Breast epithelium (tissue), 2 donors: ENCODE measurements around a stretch of chr3.

- PRO-cap: no peak
- RAMPAGE, long total RNA, 2 experiments: no peak in any of the 2 experiments
Observed at GRCh38 chr3:72309563-72310459, 524.9 kb upstream of the PROK2 start.

GRCh38 chr3:72318341-72318960 is 529.8 kb downstream of the SHQ1 start:
- PRO-cap: no peak
- RAMPAGE, long total RNA, 2 experiments: no peak in any of the 2 experiments

GRCh38 chr3:72336871-72337490 is 511.3 kb downstream of the SHQ1 start:
- PRO-cap: no peak
- RAMPAGE, long total RNA, 2 experiments: no peak in any of the 2 experiments

DNA sequence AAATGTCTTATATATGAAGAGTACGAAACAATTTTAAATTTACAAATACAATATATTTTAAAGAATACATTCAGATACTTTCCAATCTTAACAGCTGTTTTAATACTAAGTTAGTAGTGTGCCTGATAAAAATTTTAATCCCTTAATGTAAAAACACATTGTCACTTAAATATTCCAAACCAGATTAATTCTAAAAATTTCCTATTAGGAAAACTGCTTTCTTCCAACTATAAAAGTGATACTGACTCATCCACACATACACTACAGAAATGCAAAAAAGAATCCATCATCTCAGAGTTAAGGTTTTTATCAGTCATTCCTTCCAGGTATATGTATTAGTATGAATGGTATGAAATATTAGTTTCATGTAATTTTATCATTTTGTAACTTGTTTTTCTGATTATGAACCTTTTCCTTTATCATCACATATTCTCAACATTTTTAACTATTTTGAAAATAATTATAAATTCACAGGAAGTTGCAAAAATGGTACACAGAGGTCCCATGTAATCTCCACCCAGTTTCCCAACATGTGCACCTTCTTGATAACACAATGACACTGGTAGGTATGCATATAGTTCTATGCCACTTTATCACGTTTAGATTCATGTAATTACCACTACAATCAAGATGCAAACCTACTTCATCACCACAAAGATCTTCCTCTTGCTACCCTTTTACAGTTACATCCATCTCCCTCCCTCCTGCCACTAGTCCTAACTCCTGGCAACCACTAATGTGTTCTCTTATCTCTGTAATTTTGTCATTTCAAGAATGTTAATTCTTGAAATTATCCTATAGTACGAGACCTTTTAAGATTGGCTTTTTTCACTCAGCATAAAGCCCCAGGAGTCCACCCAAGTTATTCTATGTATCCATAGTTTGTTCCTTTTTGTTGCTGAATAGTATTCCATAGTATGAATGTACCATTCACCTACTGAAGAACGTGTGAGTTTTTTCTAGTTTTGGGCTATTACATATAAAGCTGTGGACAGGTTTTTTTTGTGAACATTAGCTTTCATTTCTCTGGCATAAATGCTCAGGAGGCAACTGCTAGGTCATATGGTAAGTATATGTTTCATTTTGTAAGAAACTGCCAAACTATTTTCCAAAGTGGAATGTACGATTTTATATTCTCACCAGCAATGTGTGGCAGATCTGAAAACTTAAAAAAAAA is 413.9 kb downstream of the SHQ1 start:
- PRO-cap: no peak
- RAMPAGE, long total RNA, 2 experiments: no peak in any of the 2 experiments

GRCh38 chr3:72447371-72448147 is 400.7 kb downstream of the SHQ1 start:
- PRO-cap: no peak
- RAMPAGE, long total RNA, 2 experiments: no peak in any of the 2 experiments

DNA sequence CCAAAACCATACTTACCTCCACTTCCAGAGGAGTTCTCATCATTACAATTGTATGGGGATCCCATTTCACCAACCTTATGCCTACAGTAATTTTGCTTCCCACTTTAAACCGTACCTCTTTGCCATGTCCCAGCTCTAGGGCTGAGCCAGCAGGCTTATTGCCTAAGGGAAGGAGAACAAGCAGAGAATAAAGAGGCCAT is 357.3 kb downstream of the SHQ1 start:
- PRO-cap: no peak
- RAMPAGE, long total RNA, 2 experiments: no peak in any of the 2 experiments

GRCh38 chr3:72746279-72746705 is 102.0 kb downstream of the SHQ1 start:
- PRO-cap: no peak
- RAMPAGE, long total RNA, 2 experiments: no peak in any of the 2 experiments

DNA sequence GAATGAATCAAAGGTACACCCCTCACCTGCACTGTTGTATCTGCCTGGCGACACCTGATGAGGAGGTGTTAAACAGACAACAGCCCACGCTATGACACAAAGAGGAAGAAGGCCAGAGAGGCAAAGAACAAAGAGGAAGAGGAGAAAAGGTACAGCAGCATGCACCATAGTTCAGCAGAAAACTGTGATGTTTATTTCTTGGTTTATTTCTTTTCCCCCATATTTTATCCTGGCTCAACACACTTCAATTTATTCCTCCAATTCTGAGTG is 26.7 kb downstream of the SHQ1 start:
- PRO-cap: no peak
- RAMPAGE, long total RNA, 2 experiments: no peak in any of the 2 experiments

DNA sequence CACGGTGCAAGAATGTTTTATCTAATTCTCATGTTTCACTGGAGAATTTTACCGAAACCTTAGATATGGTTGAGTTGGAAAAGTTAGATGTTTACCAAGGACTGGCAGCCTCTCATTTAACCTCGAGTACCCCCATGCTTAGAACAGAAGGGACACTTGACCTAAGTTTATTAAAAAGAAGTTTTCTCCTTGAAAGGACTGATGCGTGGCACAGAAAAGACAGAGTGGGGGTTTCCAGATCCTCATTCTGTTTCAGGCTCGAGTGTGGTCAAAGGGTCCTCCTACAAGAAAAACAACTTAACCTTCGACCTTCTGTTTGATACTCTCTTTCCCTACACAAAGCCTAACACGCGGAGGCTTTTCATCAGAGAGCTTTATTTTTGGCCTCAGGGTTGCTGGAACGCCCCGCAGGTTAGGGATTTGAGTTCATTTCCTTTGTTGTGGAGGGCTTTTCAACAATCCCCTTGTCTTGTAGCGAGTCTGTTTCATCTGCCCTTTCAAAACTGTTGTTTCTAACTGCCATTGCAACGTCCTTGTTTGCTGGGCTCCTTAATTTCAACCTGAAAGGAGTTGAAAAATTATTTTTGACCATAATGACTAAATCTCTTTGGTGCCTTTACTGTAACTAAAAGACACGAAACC is 1.1 kb downstream of the GXYLT2 start:
- PRO-cap: no peak
- RAMPAGE, long total RNA, 2 experiments: no peak in any of the 2 experiments

DNA sequence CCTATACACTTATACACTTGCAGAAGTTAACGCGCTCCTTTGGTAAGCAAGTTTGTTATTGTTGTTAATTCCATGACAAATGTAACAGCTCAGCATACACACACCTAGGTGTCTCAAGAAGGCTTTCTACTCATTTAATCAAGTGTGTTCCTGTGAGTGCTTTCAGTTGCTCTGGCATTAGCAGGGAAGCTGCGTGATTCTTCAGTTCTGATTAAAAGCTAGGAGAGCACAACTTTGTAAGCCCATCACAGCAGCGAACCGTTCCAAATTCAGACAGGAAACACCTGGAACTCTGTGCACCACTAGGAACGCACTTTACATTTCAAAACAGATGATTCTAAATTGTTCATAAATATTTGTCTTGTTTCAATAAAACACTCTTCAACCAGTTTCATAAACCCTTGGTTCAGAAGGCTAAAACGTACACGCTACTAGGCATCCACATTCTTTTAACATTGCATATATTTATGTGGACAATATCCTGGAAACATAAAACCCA is 112.7 kb downstream of the PDZRN3 start:
- PRO-cap: no peak
- RAMPAGE, long total RNA, 2 experiments: no peak in any of the 2 experiments

DNA sequence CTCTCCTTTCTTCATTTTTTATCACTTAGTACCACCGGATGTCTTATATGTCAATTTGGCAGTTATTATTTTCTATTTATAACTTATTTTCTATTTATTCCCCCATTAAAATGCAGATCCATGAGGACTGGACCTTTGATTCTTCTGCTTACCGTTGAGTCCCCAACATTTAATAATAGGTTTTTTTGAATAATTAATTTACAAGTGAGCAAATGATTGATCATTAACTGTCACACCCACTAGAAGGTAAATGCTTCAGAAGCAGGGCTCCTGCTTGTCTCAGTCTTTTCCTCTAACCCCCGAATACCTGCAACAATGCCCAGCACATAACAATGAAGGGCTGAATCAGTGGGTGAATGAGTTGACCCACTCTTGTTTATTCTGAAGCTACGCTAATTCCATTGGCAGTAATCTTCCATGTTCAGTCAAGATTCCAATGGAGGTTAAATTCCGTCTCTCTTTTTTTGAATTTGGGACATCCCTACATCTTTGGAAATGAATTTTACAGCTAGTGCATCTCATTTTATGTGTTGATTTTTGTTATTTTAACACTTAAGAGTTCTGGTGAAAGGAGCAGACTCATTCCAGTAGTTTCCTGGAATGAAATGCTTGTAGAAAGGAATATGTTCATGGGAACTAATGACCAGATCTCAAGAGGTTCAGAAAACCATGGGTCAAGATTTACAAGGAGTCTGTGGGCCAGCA is 90.7 kb downstream of the PDZRN3 start:
- PRO-cap: no peak
- RAMPAGE, long total RNA, 2 experiments: no peak in any of the 2 experiments

DNA sequence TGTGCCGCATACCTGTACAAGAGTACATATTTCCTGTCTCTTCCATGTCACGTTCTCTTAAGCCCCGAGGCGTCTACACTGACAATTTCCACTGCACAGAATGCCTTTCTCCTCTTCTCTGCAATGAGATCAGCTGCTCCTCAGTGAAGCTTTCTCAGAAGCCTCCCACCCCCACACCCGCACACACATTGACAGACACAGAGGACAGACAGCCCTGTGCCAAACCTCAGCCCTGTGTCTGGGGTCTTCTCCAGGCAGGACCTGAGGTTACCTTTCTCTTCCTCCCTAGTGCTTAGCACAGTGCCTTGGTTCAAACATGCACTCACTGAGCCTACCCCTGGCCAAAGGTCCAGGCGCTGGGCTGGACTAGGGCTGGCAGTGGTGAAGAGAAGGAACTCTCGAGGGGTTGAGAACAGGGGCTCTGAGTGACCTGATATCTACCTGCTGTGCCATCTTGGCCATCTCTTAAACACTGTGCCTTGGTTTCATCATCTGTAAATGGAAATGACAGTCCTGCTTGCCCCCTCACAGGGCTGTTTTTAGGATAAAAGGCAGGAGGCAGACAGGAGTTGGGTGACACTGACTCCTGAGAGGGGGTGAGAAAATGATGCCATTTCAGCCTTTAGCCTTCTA is 55.2 kb downstream of the PDZRN3 start:
- PRO-cap: no peak
- RAMPAGE, long total RNA, 2 experiments: no peak in any of the 2 experiments

- PRO-cap: no peak
- RAMPAGE, long total RNA, 2 experiments: no peak in any of the 2 experiments
Observed at GRCh38 chr3:73658719-73659466, 34.2 kb upstream of the PDZRN3 start.

- PRO-cap: no peak
- RAMPAGE, long total RNA, 2 experiments: no peak in any of the 2 experiments
Observed at GRCh38 chr3:73727016-73727458, 102.3 kb upstream of the PDZRN3 start.

DNA sequence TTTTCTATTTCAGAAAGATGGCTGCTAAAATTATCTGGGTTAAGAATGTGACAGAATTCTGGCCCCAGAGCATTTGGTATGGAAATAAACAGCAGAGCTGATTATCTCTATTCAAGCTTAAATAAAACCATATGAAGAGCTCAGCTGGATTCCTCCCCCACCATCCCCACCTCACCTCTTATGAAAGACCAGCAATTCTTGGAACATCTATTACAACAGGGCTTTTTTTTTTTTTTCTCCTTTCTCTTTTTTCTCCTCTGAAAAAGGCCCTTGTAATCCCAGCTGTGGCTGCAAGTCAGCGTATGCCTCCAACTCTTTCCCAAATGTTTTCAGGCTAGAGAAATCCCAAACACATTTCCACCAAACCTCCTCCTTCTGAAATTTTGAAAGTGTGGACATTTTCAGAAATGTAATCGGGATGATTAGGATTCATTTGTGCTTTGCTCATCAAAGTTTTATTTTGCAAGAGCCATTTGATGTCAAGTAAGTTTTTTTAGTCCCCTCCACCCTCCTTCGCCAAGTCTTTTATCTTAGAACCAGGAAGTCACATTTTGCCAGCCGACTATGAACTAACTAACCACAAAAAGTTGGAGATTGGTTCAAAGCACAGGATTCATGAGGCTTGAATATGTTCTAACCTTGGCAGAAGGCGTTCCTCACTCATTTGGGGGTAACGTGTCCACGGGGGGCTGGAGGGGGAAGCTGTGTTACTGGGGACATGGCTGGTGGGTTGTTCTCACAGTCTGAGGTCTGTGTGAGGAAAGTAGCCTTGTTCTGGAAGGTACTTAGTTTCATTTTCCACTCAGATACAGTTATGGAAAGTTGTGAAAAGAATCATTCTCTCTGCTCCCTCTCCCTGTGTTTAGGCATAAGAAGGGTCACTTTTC is 142.1 kb upstream of the PDZRN3 start:
- PRO-cap: no peak
- RAMPAGE, long total RNA, 2 experiments: no peak in any of the 2 experiments

DNA sequence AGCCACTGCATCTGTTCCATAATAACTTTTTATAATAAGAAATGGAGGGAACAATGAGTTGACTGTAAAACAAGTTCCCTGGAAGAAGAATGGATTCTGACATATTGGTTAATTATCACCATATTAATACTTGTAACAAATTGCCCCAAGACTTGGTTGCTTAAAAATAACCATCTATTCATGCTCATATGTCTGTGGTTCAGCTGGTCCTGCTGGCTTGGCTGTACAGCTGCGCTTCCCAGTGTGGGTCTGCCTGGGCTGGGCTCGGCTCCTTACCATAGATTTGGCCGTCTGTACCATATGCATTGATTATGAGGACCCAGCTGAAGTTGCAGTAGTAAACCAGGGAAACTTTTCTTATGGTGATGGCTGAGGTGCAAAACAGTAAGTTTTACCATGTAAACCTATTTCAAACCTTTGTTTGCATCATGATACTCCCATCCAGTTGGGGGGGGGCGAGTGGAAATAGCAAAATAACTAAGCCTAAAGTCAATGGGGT is 15.3 kb upstream of the CNTN3 start:
- PRO-cap: no peak
- RAMPAGE, long total RNA, 2 experiments: no peak in any of the 2 experiments

- PRO-cap: no peak
- RAMPAGE, long total RNA, 2 experiments: no peak in any of the 2 experiments
Observed at GRCh38 chr3:75361981-75362472, 302.1 kb upstream of the FRG2C start.

DNA sequence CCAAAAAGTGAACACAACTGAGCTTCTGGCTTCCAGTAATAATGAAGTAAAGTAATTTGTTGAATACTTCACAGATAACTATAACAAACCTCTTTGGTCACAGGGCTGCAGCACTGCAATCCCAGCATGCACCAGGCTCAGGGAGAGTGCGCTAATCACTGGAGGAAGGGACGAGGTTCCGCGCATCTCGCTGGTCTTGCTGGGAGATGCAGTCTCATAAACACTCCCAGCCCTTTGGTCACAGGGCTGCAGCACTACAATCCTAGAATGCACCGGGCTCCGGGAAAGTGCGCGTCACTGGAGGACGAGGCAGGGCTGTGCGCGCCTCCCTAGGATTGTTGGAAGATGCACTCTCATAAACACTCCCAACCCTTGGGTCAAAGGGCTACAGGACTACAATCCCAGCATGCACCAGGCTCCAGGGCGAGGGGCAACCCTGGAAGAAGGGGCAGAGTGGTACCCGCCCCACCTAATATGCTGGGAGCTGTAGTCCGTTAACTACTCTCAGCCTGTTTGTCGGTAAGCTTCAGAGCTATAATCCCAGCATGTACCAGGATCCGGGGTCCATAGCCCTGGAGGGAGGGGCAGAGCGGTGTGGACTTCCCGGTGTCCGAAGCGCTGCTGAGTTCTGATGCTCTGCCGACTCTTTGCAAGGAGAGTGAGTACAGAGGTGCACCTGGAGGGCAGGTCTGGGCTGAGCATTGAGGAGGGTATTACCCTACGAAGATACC is 23.0 kb upstream of the FRG2C start:
- PRO-cap: unidirectional peak, plus-strand start at position 297 of the sequence
- RAMPAGE, long total RNA, 2 experiments: no peak in any of the 2 experiments

DNA sequence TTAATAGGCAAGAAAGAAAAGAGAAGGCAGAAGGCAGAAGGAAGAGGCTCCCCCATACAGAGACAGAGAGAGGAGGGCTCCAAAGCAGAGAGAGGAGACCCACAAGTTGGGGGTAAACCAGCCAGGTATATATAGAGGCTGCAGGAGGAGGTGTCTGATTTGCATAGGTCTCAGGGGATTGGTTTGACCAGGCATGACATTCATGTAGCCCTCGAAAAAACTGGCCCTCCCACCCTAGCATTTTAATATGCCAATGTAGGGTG is 1028.2 kb downstream of the ROBO2 start:
- PRO-cap: no peak
- RAMPAGE, long total RNA, 2 experiments: no peak in any of the 2 experiments

- PRO-cap: no peak
- RAMPAGE, long total RNA, 2 experiments: no peak in any of the 2 experiments
Observed at GRCh38 chr3:78759232-78759629, 1008.6 kb downstream of the ROBO1 start.